Peritoneum (tissue), 1 donor: ENCODE measurements around the genes ORC5 and EFCAB10.

DNA sequence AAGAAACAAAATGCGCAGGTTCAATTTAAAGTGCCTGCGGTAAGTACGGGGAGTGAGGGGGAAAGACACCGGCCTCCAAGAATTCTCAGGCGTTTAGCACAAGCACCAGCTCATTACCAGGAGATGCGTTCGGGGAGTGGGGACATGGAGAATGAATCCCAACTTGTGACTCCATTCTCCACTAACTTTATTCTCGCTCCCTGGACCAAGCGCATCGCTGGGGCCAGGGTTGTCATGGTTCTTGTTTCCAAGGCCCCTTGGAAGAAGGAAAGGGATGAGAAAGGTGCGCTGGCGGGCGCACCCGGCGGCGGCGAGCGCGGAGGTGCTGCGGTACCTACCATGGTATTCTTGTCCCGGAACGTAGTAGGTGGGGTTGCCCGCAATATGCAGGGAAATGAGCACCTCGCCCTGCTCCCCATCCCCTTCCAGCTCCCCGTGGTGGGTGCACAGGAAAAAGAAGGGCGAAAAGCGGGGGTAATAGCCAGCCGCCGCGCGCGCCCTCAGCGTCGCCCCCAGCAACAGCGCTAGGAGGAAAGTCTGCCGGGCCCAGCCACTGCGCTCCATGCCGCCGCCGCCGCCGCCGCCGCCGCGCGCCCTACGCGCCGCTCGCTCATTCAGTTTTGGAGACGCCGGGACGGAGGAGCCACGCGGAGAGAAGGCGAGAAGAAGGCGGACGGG lies 526 bp downstream of the RELN start:
- PRO-cap = no peak

DNA sequence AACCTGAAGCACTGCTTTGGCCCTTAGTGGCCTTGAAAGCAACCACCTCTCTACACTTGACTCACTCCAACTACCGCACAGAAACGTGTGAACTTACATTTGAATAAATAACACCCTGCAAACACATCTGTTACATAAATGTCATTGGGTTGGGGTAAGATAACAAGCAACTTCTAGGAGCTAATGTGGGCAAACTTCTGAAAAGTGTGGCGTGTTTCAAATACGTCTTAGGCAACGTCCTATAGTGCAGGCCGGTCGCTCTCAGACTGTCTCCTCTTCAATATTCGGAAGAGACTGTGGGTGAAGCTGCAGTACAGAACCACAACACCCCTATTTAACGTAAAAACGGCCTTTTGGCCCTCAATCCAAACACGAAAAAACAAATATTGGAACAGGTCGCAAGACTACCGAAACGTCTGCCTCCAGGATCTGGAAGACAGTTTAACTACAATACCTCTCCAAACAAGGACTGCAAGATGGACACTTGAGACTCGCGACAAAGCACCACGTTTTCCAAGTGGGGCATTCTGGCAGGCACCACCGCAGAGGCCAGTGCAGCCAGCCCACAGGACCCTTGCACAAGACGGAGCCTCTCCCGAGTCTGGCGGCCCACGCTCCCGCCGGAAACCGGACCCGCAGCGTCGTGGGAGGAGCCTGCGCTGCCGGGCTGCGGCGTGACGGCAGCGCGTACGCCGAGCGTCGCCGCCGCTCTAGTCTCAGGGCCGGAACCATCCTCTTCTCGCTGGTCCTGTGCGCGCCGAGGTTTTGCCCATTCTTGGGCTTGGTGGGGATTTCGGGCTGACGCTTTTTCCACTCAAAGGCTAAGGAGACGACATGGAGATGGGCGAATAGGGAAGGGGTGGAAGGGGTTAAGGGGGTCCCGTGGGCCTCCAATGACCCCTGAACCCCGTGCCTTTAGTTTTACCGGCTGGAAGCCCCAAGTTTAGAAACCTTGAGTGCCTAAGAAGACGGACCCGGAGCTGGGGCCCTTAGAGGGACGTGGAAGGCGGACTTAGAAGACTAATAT lies at the start of gene ORC5:
ORC5 (minus strand) TSS at position 635 of the 1,027 bp plus-strand sequence.
- PRO-cap = bidirectional peak, plus-strand start at position 772 of the sequence, minus-strand start at position 603 of the sequence

GRCh38 chr7:104926924-104927749 lies 86.9 kb upstream of the KMT2E start:
- PRO-cap = no peak

- PRO-cap = no peak
Measured at GRCh38 chr7:105016195-105017103, 2.4 kb downstream of the KMT2E start.

DNA sequence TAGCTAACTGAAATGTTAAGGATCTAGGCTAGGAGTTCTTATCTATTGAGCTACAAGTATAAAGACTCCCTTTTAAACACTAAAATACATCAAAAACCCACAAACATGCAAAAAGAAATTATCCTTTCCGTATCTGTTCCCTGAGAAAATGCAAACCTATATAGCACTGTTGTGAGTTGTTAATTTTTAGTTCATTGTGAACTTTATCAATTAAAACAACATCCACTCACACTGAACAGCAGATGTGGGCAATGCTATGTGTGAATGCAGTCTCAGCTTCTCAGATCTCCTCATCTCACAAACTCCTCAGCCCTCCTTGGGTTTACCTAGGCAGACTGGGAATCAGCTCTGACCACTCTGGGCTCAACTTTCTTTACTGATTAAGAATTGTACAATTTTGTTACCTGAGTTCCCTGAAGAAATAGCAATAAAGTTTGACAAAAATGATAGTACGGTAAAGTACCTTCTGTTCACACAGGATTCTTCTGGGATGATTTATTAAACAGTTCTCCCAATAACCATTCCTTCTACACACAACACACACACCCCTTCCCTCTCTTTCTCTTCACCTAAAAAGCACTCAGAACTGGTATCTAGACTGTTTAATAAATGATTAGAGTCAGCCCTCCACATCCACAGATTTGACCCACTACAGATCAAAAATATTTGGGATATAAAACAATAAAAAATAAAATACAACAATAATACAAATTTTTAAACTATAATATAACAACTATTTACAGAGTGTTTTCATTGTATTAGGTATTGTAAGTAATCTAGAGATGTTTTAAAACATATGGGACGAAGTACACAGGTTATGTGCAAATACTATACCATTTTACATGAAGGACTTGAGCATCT lies 123.9 kb downstream of the SRPK2 start:
- PRO-cap = no peak

GRCh38 chr7:105273265-105273969 lies 115.3 kb downstream of the SRPK2 start:
- PRO-cap = no peak

GRCh38 chr7:105376997-105377716 lies 11.6 kb downstream of the SRPK2 start:
- PRO-cap = no peak

GRCh38 chr7:105493105-105494384 lies 28.5 kb downstream of the PUS7 start:
- PRO-cap = no peak

DNA sequence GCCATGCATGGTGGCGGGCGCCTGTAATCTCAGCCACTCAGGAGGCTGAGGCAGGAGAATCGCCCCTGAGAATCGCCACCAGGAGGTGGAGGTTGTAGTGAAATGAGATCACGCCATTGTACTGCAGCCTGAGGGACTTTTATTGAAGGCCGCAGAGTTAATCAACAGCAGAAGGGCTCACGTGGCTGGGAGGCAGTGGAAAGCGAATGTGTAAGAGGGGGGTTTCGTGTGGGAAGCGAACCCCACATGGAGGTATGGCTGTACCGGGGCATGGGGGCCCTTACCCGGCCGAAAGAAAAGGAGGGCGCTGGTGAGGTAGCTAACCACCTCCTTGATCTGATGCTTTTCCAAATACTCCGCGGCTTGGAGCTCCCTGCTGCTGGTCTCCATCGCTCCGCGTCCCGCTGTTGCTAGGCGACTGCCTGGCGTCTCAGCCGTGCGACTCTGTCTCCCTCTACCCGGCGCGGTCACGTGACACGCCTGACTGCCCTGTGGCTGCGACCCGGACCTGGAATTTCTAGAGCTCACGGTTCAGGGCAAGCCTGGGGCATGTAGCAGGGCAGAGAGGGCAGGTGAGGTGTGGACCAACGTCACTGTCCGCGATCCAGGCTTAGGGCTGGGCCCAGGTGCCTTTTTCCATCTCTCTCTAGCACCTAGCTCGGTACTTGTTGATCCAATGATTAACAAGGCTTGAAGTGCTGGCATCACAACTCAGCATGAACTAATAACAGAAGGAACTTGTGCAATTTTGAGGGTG lies at the start of gene EFCAB10:
EFCAB10 (minus strand) TSS at position 420 of the 757 bp plus-strand sequence.
- PRO-cap = no peak

DNA sequence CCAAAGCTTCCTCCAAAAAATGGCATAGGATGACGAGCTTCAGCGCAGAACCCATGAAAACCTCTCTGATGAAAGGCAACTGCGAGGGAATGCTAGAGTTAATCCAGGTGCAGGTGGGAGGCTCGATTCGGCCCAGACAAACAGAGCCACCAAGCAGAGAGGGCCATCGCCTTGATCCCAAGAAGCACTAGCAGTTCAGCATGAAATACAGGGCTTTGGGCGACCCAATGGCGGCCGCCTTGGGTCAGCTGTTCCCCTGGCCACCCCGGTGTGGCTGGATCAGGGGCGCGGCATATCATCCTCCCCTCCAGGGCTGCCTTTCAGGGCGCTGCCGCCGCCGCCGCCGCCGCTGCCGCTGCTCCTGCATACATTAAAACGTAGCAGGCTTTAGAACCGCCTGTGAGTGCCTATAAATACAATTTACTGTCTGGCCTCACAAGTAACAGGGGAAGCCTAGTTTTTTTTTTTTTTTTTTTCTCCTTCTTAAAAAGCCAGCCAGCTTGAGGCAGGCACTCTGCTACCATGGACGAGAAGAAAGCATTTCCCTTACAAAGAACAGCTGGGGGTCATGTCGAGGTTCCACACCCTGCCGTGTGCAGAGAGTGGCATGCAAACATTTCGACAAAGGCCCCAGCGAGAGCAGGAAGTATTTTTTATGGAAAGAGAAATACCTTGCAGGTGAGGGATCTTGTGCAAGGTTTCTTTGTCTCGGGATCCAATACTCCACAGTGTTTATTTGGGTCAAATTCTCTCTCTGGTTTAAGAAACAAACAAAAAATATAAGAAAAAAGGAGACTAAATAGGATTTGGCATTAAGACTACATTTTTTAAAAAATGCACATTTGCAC lies 57.7 kb upstream of the EFCAB10 start:
- PRO-cap = no peak

GRCh38 chr7:105939998-105940450 lies 23.0 kb upstream of the CDHR3 start:
- PRO-cap = no peak

DNA sequence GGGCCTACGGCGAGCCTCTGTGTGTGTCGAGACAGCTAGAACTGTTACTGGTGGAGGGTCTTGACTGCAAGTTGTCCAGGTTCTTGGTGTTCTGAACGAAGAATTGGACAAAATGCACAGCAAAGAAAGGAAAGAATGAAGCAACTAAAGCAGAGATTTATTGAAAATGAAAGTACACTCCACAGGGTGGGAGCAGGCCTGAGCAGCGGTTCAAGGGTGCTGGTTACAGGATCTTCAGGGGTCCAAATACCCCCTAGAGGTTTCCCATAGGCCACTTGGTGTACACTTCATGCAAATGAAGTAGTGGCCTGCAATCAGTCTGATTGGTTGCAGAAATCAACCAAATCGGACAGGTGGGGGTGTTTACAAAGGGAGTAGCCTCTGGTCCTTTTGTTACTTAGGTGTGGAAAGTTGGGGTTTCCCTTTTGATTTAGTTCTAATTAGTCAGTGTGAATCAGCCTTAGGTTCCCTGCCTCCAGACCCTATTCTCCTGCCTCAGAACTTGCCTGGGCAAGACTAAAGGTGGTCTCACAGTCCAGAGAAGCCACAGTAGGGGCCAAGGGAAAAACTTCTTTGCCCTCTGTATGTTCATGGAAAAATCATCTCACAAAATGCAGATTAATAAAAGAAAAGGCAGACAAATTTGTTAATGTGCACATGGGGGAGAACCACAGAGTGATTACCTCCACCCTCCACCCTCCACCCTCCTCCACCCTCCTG lies 49.6 kb downstream of the SYPL1 start:
- PRO-cap = no peak

- PRO-cap = no peak
Measured at GRCh38 chr7:106139570-106140504, 27.7 kb upstream of the SYPL1 start.

GRCh38 chr7:106182006-106182208 lies 69.8 kb upstream of the SYPL1 start:
- PRO-cap = no peak

- PRO-cap = no peak
Measured at GRCh38 chr7:106199809-106200259, 84.9 kb downstream of the NAMPT start.

DNA sequence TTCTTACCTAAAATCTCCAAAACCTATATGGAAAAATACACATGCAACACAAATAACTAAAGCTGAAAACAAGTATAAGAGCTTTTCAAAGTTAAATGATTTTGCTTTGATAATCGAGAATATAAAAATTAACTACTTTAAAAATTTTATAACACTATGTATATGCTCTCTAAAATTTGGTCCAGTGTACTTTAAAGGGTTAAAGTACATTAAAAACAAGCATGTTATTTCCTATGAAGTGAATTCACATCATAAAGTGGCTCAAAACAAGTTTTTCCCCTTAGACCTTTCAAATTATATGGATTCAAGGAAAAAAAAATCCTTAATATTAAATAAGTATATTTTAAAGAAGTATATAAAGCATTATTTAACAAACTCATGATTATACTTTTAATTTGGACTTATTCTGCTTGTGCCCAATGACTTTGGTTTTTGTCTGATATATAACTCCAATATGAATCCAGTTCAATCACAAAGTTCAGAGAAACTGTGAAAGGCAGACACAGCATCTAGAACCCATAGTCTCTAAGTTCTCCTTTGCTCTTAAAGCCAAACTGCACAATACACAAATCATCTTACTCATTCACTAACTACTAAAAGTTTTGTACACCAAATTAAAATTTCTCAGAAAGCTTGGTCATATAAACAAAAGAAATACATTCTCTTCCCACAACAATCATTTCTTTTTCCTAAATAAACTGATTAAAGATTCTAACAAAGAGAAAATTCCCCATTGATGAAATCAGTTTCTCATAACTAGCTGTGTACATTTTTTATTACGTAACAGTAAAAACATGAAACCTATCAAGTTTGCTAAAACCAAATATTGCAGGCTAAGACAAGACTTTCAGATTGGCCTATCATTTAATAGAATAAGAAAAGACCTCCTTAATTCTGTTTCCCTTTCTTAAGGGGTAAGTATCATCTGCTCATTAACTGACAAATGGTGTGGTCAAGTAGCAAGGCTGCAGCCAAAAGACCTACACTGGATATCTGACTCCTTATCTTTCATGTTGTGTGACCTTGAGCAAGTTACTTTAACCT lies 22.8 kb downstream of the NAMPT start:
- PRO-cap = no peak

- PRO-cap = no peak
Measured at GRCh38 chr7:106462431-106462915, 177.7 kb upstream of the NAMPT start.

DNA sequence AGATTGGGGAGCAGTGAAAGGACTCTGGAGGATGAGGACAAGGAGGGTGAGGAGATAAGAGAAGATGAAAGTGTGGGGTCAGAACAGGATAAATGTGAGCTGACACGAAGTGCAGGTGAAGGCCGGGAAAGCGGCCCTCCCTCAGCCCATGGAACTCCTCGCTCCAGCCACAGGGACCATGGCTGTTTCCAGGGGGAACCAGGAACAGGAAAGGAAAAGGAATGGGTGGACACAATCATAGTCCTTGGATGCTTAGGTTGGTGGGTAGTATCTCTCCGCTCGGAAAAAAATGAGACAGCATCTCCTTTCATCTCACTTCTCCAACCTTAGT lies 150.6 kb downstream of the CCDC71L start:
- PRO-cap = no peak

GRCh38 chr7:106608592-106609105 lies 52.3 kb downstream of the CCDC71L start:
- PRO-cap = no peak

DNA sequence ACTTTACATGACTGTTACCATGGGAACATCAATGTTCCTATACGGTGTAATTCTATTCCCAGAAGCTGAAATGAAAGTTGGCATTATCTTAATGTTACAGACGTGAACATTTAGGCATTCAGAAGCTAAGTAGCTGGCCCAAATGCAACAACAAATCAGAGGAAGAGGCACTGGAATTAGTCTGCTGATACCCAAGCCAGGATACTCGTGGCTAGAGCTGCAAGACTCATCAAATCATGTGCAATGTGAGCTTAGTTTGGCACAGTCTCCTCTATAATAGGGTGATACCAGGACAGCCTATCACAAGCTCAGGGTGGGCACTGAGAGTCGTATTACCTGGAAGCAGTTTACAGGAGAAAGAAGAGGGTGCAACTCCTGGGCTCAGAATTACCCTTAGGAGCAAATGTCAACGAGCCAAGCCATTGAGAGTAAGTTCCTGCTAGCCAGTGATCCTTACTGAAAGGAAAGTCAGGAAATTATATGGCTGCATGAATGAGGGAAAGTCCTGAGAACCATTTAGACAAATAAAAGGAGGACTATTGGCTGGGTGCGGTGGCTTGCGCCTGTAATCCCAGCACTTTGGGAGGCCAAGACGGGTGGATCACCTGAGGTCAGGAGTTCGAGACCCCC lies 29.8 kb upstream of the PRKAR2B start:
- PRO-cap = no peak